Sigmoid colon (tissue), 4 donors: Measurements from ENCODE around the gene AOC3.

- PRO-cap = no peak
- RAMPAGE, long total RNA, 4 experiments = no peak in any of the 4 experiments
These were observed 13.4 kb upstream of the CAVIN1 start for GRCh38 chr17:42436358-42436910.

GRCh38 chr17:42472525-42473604 lies 14.2 kb downstream of the ATP6V0A1 start:
- PRO-cap = no peak
- RAMPAGE, long total RNA, 4 experiments = no peak in any of the 4 experiments

DNA sequence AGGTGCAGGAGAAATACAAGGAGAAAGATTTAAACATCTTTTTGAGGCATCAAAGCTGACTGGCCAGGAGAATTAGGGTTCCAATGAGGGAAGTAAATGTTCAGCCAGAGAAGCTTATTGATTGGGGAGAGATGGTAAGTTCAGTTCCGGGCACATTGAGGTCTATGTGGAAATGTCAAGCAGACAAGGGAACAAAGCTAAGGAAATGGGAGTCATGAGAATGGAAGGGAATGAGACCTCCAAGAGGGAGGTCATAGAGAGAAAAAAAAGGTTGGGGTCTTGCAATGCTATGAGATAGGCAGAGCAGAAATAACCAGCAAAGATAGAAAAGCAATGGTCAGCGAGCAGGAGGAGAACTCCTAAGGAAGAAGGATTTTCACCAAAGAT lies 30.9 kb downstream of the ATP6V0A1 start:
- PRO-cap = no peak
- RAMPAGE, long total RNA, 4 experiments = no peak in any of the 4 experiments

GRCh38 chr17:42562987-42563561 lies 1.1 kb downstream of the COASY start:
- PRO-cap = no peak
- RAMPAGE, long total RNA, 4 experiments = no peak in any of the 4 experiments

- PRO-cap = no peak
- RAMPAGE, long total RNA, 4 experiments = no peak in any of the 4 experiments
These were observed 2.4 kb downstream of the MLX start for GRCh38 chr17:42569307-42569773.

GRCh38 chr17:42669798-42670534 lies 6.8 kb downstream of the PLEKHH3 start:
- PRO-cap = no peak
- RAMPAGE, long total RNA, 4 experiments = no peak in any of the 4 experiments

GRCh38 chr17:42670558-42671122 lies 6.2 kb downstream of the PLEKHH3 start:
- PRO-cap = no peak
- RAMPAGE, long total RNA, 4 experiments = no peak in any of the 4 experiments

DNA sequence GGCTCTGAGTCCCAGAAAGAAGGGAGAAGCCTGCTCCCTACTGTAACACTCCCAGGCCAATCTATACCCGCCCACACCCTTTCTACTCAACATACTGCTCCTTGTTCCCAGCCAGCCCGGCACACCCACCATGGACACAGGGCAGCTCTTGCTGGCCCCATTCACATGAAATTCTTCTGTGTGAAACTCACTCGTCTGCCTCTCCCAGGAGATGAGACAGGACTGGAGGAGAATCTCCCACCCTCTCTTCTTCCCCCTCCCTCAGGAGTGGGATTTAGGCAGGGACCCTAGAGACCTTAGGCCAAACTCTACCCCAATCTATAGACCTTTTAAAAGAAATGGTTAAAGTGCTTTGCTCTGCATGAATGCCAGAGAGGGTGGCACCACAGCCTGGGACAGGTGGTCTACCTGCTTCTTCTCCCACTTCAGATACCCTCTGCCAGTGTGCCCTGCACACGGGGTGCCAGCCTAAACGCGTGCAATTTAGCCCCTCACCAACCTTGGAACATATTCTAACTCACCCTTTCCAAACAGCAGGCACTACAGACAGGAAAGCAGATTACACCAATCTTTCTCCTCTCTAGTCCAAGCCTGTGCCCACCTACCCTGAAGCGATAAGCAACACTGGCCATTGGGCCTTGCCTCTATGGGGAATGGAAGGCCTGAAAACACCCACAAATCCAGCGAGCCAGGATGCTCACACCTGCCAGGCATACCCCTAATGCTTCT lies 18.8 kb downstream of the CNTNAP1 start:
- PRO-cap = no peak
- RAMPAGE, long total RNA, 4 experiments = no peak in any of the 4 experiments

- PRO-cap = unidirectional peak, plus-strand start at chr17:42851199; bidirectional peak, plus-strand start at chr17:42851885, minus-strand start at chr17:42851630
- RAMPAGE, long total RNA, 4 experiments = start-site peak on the plus strand in 4 of 4 experiments, at chr17:42851162-42851267 at its widest, 27 to 702 reads per replicate
These were observed at the start of gene AOC3 for GRCh38 chr17:42850738-42851773. TSS of gene AOC3 (plus strand) at chr17:42851199.

GRCh38 chr17:42852268-42853592 lies 1.7 kb downstream of the AOC3 start:
- PRO-cap = no peak
- RAMPAGE, long total RNA, 4 experiments = start-site peak on the plus strand in 2 of 4 experiments, at chr17:42853251-42853312 at its widest, 17 to 39 reads per replicate

GRCh38 chr17:42865505-42865833 lies 14.5 kb downstream of the AOC3 start:
- PRO-cap = no peak
- RAMPAGE, long total RNA, 4 experiments = no peak in any of the 4 experiments

DNA sequence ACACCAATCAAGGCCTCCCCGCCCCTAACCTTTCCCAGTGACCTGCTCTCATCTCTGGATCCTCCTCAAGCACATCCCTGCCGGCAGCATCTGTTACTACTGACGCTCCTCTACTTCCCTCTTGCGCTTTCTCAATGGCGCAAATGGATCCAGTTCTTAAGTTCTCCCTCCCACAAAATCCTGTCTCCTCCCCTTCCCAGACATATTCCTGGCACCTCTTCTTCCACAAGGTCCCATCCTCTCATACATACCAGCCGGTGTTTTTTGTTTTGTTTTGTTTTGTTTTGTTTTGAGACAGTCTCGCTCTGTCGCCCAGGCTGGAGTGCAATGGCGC lies 711 bp downstream of the BRCA1 start:
- PRO-cap = no peak
- RAMPAGE, long total RNA, 4 experiments = no peak in any of the 4 experiments

- PRO-cap = no peak
- RAMPAGE, long total RNA, 4 experiments = no peak in any of the 4 experiments
These were observed 839 bp downstream of the NBR1 start for GRCh38 chr17:43171795-43172310.

DNA sequence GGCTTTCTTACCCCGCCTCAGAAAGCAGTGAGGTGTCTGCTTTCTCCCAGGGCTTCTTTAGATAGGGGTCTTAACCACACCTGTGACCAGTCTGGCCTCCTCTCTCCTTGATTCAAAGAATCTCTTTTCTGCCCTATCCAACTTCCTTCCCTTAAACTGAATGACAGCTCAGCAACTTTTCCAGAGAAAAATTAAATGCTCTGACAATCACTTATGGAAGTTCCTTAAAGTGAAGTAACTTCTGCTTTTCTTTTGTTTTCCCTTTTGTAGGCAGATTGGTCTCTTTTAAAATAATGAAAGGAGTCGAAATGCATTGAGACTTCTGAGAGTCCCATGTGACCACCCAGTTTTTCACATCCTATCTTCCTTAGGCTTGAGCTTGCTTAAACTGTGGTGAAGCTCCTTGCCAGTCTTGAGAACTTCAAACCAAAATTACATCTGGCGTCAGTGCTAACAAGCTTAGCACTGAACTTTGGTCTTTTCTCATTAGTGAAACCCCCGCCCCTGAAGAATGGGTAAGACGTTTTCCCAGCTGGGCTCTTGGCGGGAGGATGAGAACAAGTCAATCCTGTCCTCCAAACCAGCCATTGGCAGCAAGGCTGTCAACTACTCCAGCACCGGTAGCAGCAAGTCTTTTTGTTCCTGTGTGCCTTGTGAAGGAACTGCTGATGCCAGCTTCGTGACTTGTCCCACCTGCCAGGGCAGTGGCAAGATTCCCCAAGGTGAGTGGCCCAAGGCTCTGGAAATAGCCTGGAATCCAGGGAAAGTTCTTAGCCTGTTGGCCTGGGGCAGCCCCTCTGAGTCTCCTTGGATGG lies 1.1 kb downstream of the TMEM106A start:
- PRO-cap = no peak
- RAMPAGE, long total RNA, 4 experiments = no peak in any of the 4 experiments

DNA sequence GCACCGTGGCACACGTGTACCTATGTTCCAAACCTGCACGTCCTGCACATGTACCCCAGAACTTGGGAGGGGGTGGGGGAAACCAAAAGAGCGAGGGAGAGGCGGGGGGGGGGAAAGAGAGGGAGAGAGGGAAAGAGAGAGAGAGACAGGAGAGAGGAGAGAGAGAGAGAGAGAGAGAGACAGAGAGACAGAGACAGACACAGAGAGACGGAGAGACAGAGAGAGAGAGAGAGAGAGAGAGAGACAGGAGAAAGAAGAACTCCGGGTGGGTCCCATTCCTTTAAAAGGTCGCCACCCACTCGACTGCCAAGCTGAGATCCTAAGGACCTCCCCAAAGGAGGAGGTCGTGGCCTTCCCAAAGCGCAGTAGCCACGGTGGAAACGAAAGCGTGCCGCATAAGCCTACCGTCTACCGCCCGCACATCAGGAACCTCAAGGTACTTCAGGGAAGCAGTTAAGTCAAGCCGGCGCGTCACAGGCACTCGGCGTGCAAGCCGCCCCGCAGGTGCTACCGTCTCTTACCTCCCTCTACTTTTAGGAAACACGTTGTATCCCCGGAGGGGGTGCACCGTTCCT lies 44.2 kb upstream of the CCDC200 start:
- PRO-cap = no peak
- RAMPAGE, long total RNA, 4 experiments = no peak in any of the 4 experiments

GRCh38 chr17:43360324-43360733 lies 38.5 kb upstream of the ARL4D start:
- PRO-cap = bidirectional peak, plus-strand start at chr17:43360562, minus-strand start at chr17:43360447
- RAMPAGE, long total RNA, 4 experiments = no peak in any of the 4 experiments

GRCh38 chr17:43384414-43385068 lies 14.3 kb upstream of the ARL4D start:
- PRO-cap = no peak
- RAMPAGE, long total RNA, 4 experiments = no peak in any of the 4 experiments

DNA sequence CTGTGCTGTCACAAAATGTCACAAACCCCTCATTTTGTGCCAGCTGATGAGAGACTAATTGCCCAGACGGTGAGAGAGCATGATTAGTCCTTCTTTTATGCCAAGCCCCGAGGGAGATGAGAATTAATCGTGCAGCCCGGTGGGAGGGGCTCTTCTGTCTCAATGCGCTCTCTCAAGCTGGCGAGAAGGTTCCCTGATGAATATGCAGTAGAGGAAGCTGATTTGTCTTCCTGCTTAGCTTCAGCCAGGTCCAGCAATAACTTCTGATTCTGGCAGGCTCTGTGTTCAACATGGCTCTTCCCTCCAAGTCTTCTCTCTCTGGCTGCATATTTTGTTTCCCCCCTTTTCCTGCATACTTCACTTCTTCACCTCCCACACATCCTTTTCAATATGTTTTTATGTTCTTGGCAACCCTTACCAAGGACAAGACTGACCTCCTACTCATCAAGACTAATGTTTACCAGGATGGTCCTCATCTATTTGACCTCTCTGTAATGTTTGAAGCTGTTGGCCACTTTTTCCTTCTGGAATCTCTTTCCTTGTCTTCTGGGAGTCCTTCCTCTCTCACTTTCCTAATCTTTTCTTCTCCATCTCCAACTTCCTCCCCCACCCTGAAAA lies 33.0 kb downstream of the ARL4D start:
- PRO-cap = no peak
- RAMPAGE, long total RNA, 4 experiments = no peak in any of the 4 experiments

GRCh38 chr17:43444620-43445451 lies 38.9 kb upstream of the DHX8 start:
- PRO-cap = no peak
- RAMPAGE, long total RNA, 4 experiments = no peak in any of the 4 experiments

GRCh38 chr17:43578479-43579291 lies 32.5 kb upstream of the ETV4 start:
- PRO-cap = no peak
- RAMPAGE, long total RNA, 4 experiments = no peak in any of the 4 experiments